Choroid plexus epithelial cell (primary cell): Measurements from ENCODE around the gene PROK1.

- RRBS = under 1% methylated on average over 4 of the region's 14 CpGs
These were observed 396 bp downstream of the AMIGO1 start for GRCh38 chr1:109509216-109509445.

DNA sequence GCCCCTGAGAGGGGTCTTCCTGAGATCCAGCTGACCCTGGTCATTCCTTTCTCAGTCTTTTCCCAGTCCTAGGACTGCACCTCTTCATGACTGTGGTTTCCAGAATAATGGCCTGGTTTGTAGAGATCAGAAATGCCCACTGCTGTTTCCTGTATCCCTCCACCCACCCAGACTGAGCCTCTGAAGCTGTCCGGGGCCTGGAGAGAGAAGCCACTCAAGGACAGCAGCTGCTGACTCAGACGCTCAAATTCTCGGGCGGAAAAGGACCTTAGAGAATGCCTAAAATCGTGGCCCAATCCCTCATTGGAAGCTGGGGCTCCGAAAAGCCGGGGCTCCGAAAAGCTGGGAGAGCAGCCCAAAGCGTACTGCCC lies 7.9 kb upstream of the GPR61 start:
- RRBS = 64% methylated on average over 3 of the region's 9 CpGs

DNA sequence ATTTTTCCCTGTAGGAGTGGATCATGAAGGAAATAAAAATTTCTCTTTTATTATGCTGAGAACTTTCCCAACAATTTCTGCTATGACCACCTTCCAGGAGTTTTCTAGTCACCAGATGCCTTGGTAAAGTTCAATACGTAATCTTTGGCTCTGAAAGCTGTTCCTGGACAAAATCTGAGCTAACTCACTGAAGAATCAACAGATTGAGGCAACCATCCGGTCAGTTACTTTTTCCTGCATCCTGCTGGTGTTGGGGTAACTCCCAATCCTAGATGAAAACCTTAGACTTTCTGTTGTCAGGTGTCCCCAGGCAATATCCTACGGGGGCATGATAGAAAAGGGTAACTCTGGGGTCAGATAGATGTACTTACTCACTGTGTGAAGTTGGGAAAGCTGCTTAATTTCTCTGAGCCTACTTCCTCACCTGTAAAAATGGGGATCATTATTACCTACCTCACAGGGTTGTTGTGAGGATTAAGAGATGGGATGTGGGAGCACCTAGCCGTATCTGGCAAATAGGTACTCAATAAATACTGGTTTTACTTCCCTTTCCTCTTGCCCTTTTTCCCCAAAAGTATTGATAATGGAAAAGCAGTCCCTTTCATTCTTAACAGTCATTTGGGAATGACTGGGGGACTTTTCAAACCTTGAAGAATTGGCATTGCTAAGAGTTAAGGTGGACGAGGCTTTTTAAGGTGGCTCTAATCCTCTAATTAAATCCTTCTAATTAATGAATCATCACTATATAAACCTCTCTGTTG lies 1.5 kb upstream of the GNAI3 start:
- RRBS = no CpG with 5 or more reads among the region's 5 CpGs

DNA sequence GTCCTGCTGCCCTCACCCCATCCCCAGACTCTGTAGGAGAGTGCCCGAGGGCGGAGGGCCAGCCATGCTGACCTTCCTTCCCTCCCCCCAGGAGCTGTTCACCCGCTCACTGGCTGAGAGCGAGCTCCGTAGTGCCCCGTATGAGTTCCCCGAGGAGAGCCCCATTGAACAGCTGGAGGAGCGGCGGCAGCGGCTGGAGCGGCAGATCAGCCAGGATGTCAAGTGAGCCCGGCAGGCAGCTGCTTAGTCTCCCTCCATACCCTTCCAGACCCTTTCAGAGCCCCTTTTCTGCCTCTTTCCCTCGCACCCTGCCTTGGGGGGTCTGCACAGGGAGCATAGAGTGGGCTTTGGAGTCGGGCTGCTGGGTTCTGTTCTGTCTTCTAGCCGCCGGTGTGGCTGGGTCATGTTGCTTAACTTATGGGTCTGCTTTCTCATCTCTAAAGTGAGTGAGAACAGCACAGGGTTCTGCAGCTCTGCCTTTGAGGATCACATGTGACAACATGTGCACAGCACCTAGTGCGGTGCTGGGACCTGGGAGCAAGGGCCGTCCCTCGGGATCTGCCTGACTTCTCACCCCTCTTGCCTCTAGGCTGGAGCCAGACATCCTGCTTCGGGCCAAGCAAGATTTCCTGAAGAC lies 6.1 kb downstream of the AMPD2 start:
- RRBS = no CpG with 5 or more reads among the region's 20 CpGs

- RRBS = no CpG with 5 or more reads among the region's 7 CpGs
These were observed 7.2 kb downstream of the EPS8L3 start for GRCh38 chr1:109756387-109757019.

- RRBS = no CpG with 5 or more reads among the region's 8 CpGs
These were observed 466 bp upstream of the EPS8L3 start for GRCh38 chr1:109764174-109764603.

DNA sequence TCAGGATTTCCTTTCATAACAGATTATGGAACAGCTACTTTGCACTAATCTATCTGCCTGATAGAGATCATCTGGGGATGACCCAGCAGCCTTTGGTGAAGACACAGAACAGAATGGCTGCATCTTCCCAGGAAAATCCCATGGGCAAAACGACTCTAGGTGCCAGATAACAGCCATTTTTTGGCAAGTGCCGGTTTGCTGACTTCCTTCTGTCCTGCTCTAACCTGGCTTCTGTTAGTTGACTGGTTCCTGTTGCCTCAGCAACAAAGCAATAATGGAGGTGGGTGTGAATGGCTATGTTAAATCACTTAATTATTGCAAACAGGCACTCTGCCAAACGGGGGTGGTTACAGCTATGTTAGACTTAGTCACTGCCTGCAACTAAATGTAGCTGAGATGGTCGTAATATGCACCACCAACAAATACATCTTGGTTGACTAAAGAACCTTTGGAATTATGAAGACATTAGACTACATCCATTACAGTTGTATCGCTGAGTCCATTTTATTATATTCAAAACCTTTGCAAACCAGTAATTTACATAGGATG lies 30.1 kb upstream of the EPS8L3 start:
- RRBS = no CpG with 5 or more reads among the region's 5 CpGs

DNA sequence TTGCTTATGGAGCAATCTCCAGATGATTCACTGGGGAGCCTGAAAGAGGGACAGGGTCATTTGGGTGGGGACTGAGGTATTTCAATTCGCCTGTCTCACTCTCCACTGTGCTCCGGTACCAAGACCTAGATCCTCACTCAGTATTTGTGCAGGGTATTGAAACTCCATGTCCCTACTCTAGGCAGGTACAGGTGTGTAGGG lies 10.1 kb upstream of the CSF1 start:
- RRBS = no CpG with 5 or more reads among the region's 2 CpGs

- RRBS = no CpG with 5 or more reads among the region's 6 CpGs
These were observed 6.1 kb upstream of the CSF1 start for GRCh38 chr1:109904475-109905024.

- RRBS = no CpG with 5 or more reads among the region's 6 CpGs
These were observed 6.9 kb upstream of the AHCYL1 start for GRCh38 chr1:109977702-109978060.

GRCh38 chr1:109990161-109990859 lies 5.7 kb downstream of the AHCYL1 start:
- RRBS = no CpG with 5 or more reads among the region's 4 CpGs

DNA sequence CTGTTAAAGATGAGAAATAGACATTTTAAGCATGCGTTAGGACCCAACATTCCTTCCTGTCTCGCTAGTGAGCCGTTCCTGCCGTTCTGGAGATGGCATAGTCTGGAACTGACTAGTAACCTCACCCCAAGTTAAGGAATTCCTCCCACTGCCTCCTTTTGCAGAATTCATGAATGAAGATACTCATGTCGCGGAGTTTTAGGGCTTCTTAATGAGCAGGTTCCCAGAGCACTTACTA lies 943 bp downstream of the STRIP1 start:
- RRBS = no CpG with 5 or more reads among the region's 6 CpGs

DNA sequence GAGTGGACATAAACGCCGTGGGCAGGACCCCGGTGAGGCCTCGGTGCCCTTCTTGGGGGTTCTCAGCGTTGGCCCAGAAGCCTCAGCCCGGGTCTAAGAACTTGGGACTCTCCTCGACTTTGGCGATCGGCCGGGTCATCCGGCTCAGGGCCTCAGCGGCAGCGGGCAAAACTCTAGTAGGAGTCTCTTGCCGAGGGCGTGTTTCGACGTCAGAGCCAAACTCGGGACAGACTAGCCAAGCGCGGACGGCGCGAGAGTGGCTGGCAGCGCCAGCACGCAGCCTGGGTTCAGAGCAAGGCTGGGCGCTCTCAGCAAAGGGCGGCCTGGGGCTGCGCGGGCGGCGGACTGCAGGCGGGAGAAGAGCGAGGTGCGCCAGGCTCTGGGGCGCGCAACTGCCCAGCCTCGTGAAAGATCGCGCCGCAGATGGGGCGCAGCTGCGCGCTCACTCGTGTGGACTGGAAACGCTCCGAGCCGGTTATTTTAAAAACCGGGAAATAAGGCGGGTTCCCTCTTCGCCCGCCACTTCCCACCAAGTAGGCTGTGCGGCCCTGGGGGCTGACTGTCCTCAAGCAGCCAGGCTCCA lies 2.6 kb downstream of the ALX3 start:
- RRBS = 8% methylated on average over 6 of the region's 52 CpGs

DNA sequence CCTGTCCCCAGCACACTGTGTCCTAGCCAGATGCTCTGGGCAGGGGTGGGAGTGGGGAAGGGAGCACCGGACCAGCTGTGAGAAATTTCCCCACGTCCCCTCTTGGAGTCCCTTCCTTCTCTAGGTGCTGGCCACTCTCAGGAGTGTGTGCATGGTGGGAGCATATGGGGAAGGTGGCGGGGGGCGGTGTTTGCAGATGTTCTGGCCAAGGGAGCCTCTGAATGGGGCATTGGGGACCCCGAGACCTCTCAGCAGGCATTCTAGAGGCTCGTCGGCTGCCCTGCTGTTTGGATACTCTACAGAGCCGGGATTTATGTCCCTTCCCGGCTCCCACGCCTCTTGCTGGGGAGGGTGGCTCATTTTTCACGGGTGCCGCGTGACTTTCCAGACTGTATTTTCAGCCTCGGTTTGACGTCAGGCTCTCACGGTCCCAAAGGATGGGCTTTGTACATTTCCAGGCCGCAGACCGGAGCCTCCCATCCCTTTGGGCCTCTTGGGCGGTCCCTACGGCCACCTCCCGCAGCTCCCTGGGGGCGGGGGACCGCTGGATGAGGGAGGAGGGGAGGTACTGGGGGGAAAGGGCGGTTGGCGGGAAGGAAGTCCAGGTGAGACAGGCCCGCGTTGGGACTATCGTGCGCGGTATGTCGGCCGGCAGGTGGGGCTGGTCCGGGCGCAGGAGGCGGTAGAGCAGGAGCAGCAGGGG lies 17.7 kb downstream of the UBL4B start:
- RRBS = 5% methylated on average over 3 of the region's 35 CpGs

GRCh38 chr1:110421053-110421503 lies 13.6 kb upstream of the LAMTOR5 start:
- RRBS = no CpG with 5 or more reads among the region's 2 CpGs

DNA sequence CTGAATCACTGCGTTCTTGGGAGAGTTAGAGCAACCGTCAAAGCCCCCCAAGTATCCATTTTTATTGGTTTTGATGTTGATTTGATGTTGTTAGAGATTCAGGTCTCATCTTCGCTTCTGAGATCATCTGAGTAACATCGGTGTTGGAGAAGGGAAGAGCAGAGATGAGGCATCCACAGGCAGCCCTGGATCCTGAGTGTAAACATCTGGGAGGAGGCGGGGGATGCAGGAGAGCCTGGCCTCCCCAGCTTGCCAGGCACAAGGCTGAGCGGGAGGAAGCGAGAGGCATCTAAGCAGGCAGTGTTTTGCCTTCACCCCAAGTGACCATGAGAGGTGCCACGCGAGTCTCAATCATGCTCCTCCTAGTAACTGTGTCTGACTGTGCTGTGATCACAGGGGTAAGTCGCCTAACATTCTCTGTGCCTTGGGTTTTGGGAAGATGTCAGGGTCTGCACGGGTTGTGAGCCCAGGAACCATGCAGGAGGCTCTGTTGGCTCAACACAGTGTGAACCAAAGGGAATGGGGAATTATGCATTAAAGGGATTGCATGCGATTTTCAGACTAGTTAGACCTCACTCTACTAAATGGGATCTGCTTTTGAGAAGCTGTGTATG lies at the start of gene PROK1:
TSS of gene PROK1 (plus strand) at position 259 of the 614 bp plus-strand sequence.
- RRBS = no CpG with 5 or more reads among the region's 12 CpGs

- RRBS = no CpG with 5 or more reads among the region's 15 CpGs
These were observed 37.5 kb upstream of the KCNA10 start for GRCh38 chr1:110555963-110557301.

GRCh38 chr1:110606956-110608164 lies 1.2 kb upstream of the KCNA2 start:
- RRBS = 2% methylated on average over 57 of the region's 99 CpGs

DNA sequence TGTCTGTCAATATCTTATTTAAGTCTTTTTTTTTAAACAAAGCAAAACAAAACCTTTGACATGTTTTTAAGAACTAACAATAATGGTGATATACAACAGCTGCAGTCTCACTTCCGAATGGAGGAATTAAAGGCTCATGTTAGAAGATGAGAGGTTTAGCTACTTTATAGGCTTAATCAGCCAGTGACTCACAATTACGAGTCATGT lies 28.9 kb downstream of the KCNA3 start:
- RRBS = no CpG with 5 or more reads among the region's 2 CpGs

DNA sequence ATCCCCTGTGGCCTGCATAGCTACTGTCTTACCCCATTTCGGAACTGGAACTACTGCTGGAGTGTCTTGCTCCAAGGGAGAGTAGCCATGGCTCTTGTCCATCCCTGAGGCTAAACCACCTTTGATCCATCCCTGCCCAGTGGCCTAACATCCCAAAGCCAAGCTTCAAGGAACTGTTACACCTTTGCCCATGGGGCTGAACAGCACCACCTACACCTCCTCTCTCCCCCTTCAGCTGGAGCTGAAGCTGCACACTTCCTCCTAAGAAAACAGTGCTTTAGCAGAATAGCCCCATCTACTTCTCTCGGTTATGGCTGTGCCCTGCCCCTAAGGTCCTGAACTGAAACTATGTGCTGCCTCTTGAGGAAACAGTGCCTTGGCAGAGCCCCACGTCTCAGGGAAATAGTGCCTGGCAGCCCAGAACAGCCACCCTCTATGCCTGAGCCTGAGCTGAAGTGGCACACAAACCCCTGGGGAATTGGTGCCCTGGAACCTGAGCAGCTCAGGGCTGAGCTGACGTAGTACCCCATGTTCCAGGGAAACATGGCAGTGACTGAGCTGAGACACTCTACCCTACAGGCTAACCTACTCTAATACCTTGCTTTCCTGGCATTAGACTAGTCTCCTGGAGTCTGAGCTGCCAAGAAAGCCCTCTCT lies 85.2 kb upstream of the CD53 start:
- RRBS = no CpG with 5 or more reads among the region's 4 CpGs